Measurements from ENCODE around the gene RCOR3.

DNA sequence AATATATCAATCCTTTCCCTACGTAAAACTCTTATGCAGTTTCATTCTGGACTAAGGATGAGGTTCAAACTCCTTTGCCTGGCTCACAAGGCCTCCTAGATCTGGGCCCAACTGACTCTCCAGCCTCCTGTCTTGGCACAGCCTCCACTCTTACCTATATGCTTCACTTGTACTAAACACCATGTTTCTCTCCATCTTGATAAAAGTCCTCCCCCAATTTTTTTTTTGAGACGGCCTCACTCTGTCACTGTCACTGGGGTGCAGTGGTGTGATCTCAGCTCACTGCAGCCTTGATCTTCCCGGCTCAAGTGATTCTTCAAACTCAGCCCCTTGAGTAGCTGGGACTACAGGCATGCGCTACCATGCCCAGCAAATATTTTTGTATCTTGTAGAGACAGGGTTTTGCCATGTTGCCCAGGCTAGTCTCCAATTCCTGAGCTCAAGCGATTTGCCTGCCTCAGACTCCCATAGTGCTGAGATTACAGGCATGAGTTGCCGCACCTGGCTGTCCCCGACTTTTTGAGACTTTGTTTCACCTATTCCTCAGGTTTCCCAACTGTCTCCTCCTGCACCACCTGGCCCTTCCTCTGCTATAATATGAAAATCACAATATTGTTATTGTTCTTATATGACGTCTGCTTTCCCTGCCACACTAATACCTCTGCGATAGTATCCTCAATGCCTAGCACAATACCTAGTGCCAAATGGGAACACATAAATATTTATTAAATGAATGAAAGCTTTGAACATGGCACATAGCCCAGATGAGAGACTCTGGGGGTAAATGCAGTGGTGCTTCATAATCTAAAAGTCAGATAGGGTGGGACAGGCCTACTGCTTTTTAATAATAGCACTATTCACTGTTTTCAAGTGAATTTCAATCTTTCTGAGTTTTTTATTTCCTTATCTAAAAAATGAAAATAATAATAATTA lies 39.6 kb downstream of the CD34 start:
- PRO-cap: no peak

- PRO-cap: no peak
Observed at GRCh38 chr1:207919738-207920330, 8.9 kb upstream of the CD34 start.

DNA sequence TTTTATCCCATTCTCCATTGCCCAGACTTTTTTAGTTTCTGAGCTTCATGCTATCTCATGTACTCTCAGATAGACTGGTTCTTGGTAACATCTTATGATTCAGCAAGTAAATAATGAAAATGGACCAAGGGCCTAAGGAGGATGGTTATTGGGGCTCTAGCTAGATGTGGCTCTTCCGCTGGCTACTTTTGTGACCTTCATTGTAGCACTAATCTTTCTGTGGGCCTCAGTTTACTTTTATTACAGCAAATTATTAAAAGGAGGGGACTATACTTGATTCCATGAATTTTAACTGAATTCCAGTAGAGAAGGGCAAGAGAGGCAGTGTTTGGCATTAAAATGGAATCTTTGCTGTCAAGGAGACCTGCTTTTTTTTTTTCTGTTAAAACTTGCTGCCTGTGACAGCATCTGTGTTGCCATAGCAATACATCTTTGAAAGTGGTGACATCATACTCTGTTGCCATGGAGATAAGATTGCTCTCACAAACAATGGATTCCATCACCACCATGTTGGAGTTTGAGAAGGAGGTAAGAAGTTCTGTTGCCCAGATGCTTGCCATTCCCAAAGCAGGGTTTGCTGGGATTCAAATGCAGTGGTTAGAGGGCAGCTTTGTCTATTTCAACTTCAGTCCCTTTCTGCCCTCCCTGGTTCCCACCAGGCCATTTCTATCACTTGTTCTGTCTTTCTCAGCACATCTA lies 150.0 kb downstream of the PLXNA2 start:
- PRO-cap: no peak

DNA sequence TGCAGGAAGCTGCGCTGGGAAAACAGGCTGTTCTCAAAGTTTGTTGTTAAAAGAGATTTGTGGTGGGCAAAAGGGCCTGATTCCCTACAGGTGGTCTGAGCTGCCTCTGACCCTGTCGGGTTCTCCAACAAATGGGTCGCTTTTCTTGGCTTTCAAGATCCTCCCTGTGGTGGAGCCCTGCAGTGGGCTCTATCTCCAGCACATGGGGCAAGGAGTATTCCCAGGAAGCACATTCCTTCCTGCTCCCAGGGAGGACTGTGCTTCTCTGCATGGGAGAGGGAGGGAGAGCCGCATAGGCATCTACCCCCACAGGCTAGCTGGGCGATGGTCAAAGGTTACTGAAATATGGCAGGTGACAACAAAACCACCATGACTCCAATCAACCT lies 85.5 kb downstream of the PLXNA2 start:
- PRO-cap: no peak

DNA sequence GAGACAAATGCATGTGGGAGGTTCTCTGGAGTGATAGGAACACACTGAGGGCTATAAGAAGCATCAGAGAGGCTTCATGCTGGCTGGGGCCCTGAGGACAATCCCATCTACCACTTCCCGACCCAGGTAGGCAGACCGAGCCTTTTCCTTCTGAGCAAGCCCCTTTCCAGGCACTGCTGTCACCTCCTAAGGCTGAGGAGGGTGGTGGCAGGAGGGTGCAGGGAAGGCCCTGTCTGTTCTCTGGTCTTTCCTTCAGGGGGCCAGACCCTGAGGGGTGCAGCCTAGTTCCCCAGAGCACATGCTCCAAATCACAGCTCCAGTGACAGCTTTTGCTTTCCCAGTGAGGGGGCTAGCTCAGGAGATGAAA lies 63.1 kb downstream of the PLXNA2 start:
- PRO-cap: no peak

GRCh38 chr1:208222293-208222824 lies 21.8 kb downstream of the PLXNA2 start:
- PRO-cap: no peak

GRCh38 chr1:208248303-208248856 lies 4.2 kb upstream of the PLXNA2 start:
- PRO-cap: no peak

GRCh38 chr1:208252857-208253447 lies 8.8 kb upstream of the PLXNA2 start:
- PRO-cap: no peak

- PRO-cap: unidirectional peak, plus-strand start at chr1:208946254
Observed at GRCh38 chr1:208946044-208946472, 637.5 kb upstream of the CAMK1G start.

GRCh38 chr1:209039265-209040008 lies 544.1 kb upstream of the CAMK1G start:
- PRO-cap: no peak

DNA sequence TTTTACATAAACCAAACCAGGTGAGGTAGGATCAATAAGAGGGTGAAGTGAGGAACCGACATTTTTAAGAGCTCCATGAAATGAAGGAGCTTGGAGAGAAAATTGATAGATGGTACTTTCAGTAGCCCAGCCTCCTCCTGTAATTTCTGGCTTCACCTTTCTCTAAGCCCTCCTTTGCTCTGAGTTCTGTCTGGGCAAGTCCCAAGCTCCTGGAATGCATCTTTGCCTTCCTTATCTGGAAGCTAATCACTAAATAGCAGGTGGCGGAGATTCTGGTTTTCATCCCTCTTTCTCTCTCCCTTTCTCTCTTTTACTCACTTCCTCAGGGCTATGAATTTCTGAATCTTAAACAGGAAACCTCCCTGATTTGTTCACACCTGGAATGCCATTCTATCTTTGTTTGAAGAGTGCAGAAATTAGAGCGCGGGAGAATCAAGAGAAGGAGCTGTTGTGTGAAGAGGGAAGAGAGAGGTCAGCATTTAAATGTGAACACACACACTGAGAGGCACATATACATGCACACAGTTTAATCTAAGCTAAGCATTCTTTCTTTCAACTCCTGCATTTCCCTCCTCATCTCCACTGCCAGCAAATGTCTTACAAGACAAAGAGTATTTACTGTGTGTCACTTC lies 199.5 kb upstream of the CAMK1G start:
- PRO-cap: no peak

- PRO-cap: no peak
Observed at GRCh38 chr1:209617163-209617719, 33.7 kb downstream of the CAMK1G start.

DNA sequence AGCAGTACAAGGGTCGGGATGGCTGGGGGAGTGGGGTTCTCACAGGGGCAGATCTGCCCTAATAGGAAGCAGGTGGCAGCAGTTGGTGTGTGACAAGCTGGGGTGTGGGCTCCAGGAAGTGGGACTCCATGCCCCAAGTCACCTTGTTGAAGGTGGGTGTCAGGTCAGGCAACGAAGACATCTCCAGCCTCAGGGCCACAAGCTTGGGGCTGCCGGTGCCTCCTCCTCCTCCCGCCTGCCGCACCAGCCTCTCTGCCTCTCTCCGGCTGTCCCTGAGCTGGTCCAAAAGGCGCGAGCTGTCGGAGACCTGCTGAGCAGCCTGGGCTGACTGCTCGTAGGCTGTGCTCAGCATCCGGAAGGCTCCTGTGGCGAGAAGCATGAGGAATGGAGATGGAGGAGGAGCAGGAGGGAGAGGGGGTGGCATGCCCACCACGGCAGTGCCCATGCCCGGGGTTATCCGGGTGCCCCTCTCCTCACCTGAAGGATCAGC lies 28.8 kb downstream of the LAMB3 start:
- PRO-cap: no peak

DNA sequence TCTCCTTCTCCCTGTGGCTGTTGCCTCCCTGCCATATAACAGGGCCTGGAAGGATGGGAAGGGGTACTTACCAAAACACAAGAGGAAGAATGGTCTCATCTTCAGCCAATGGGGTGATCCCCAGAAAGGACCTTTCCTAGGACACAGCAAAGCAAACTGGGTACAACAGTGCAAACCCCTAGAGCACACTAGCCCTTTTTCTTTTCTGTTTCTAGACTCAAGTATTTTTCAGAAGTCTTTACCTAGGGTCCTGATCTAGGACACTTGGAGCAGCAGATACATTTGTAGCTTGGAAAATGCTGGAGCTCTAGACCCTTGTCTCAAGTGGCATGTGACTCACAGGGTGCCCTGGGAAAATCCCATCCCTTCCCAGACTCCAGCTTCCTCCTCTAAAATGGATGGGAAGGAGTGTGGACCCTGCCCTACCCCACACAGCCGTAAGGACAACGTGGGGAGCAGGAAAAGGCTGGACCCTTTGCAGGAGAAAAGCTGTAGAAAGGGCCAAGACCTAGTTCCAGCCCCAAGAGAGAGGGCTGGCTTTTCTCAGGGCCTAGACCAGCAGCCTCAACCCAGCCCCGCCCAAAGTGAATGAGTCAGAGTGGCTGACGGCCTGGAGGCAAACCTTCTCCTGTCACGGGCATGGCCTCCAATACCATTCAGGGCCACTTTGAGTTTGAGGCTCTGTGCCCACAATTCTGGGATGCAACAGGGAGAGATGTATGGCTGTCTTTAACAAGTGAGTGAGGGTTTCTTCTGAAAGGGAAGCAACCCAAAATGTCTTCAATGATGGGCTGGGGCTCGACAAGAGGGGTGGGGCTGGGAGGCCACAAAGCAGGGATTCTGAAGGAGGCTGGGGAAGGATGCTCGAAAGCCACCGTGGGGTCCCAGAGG lies 1.1 kb downstream of the LAMB3 start:
- PRO-cap: unidirectional peak, plus-strand start at position 582 of the sequence

- PRO-cap: no peak
Observed at GRCh38 chr1:209657049-209657770, 5.0 kb upstream of the LAMB3 start.

- PRO-cap: no peak
Observed at GRCh38 chr1:210294960-210295398, 33.7 kb upstream of the HHAT start.

DNA sequence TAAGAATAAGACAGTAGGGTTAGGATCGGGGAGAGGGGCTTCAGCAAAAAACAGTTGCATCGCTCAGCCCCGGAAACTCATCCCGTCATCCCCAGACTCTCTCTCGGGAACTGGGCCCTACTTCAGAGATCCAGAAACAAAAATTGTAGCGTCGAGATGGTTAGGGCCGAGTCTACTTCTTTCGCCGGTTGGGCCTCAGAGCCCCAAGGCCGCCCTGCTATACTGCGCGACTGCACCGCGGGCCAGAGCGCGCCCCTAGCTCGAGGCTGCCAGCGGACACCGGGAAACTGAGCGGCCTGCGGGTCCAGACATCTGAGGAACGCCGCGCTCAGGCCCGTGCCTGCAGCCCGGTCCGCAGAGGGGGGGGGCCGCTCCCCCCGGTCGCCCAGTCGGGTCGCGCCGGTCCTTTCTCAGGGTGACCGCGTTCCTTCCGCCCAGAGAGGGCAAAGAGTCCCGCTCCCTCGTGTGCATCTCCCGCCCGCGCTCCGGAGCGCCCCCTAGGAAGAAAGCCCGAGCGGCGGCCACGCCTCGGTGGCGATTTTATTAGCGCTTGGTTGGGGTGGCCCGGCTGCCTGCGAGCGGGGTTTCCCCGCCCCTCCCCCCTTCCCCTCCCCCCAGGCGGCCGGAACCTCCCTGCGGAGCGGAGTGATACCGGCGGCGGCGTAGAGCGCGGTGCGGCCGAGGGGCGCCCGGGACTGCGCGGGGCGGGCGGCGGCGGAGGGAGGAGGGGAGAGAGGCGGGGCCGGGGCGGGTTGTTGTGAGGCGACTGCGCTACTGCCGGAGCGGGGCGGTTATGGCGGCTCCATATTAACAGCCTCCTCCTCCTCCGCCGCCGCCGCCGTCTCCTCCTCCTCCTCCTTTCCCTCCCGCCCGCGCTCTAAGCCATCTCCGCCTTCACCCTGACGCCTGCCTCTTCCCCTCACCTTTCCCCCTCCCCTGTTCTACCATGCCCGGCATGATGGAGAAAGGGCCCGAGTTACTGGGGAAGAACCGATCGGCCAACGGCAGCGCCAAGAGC lies at the start of gene RCOR3:
Gene RCOR3 (plus strand): TSS at position 752 of the 1,018 bp plus-strand sequence.
- PRO-cap: bidirectional peak, plus-strand start at position 733 of the sequence, minus-strand start at position 383 of the sequence; bidirectional peak, plus-strand start at position 885 of the sequence, minus-strand start at position 879 of the sequence

DNA sequence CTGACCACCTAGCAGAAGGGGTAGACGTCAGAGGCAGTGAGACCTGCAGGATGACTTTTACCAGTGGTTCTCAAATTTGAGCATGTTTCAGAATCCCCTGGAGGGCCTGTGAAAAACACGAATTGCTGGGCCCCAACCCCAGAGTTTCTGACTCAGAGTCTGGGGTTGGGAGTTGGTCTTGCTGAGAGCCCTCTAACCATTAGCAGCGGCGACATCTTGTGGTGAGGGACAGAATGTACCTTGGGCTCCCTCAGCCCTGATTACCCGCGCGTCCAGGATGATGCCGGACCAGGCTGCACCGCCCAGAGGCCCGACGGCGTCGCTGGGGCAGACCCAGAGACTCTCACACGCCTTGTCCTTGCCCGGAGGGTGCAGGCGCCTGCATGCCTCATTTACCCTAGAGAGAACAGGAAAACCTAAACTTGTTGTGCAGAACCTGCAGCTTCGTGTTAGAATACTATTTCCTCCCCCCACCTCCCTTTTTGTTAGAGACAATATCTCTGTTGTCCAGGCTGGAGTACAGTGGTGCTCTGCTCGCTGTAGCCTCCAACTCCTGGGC lies 22.1 kb upstream of the RD3 start:
- PRO-cap: no peak

DNA sequence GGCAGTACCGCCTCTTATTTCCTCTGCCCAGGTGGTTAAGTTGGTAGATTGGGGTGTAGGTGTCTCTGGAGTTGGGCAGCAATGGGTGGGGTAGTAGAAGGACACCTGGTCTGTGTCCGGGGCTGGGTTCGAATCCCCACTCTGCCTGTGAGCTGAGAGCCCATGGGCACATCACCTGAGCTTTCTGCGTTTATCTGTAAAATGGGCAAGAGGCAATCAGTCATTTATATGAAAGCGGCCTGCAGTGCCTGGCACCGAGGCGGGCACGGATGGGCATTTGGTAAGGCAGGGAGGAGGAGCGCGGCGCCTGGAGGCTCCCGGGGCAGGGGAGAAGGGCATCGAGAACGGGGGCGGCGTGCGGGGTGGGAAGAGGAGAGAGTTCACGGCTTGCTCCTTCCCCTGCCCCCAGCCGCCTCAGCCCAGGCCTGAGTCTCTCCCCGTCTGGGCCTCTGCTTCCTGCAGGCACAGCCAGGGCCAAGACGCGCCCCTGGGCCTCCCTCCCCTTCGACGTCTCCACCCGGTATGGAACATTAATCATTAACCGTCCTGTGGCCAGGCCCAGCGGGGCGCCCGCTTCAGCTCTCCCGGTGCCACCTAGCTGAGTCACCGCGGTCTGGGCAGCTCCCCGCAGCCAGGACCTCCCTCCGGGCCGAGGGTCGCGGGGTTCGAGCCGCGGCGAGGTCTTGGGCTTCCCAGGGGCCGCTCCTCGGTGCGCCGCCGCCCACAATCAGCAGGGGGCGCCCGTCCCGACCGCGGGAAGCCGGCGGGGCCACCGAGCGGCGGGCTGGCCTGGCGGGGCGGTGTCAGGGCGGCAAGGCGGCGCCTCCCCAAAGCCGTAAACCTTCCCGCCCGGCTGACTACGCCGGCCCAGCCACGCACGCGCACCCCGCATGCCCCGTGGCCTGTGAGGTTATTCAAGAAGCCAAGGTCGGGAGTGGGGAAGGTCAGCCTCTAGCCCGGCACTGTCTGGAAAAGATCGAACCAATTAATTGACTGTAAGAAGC lies 23.2 kb upstream of the RD3 start:
- PRO-cap: bidirectional peak, plus-strand start at position 601 of the sequence, minus-strand start at position 443 of the sequence; unidirectional peak, plus-strand start at position 856 of the sequence; unidirectional peak, plus-strand start at position 928 of the sequence

GRCh38 chr1:211723294-211723700 lies 47.9 kb upstream of the NEK2 start:
- PRO-cap: no peak

Measured in ileum (tissue), 1 donor.